Bronchial lymph node (tissue), 1 donor: ENCODE data around the genes THOC2, UTP14A and RAB33A.

- PRO-cap = no peak
These were observed 56.0 kb downstream of the THOC2 start for GRCh38 chrX:123676767-123677395.

- PRO-cap = no peak
These were observed 1.3 kb downstream of the THOC2 start for GRCh38 chrX:123731649-123731902.

- PRO-cap = bidirectional peak, plus-strand start at chrX:123733156, minus-strand start at chrX:123733034
These were observed at the start of gene THOC2 for GRCh38 chrX:123732044-123733414. TSS of gene THOC2 (minus strand) at chrX:123733052.

GRCh38 chrX:123959212-123960096 is 2.1 kb upstream of the STAG2 start:
- PRO-cap = unidirectional peak, plus-strand start at chrX:123959448; bidirectional peak, plus-strand start at chrX:123959580, minus-strand start at chrX:123959553

GRCh38 chrX:124217350-124218326 is 114.8 kb upstream of the TEX13D start:
- PRO-cap = unidirectional peak, plus-strand start at chrX:124217722; unidirectional peak, plus-strand start at chrX:124218064

- PRO-cap = bidirectional peak, plus-strand start at chrX:125204566, minus-strand start at chrX:125204312
These were observed 115.8 kb upstream of the TEX13C start for GRCh38 chrX:125203553-125204658.

DNA sequence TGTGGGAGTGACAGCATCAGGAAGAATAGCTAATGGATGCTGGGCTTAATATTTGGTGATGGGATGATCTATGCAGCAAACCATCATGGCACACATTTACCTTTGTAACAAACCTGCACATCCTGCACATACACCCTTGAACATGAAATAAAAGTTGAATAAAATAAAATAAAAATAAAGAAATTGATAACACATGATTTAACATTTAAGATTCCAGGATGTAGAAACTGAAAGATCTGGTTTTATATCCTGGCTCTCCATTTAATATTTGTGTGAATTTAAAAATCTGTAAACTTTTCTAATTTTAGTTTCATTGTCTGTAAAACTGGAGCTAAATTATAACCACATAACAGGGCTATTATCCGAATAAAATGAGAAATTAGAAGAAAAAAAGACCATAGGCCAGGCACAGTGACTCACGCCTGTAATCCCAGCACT is 397.5 kb downstream of the ACTRT1 start:
- PRO-cap = no peak

- PRO-cap = no peak
These were observed 13.1 kb downstream of the OCRL start for GRCh38 chrX:129553004-129553631.

GRCh38 chrX:129797307-129797695 is 17.6 kb downstream of the SASH3 start:
- PRO-cap = no peak

- PRO-cap = bidirectional peak, plus-strand start at chrX:129906191, minus-strand start at chrX:129906041
These were observed at the start of gene UTP14A for GRCh38 chrX:129905551-129906318. TSS of gene UTP14A (plus strand) at chrX:129906164.

DNA sequence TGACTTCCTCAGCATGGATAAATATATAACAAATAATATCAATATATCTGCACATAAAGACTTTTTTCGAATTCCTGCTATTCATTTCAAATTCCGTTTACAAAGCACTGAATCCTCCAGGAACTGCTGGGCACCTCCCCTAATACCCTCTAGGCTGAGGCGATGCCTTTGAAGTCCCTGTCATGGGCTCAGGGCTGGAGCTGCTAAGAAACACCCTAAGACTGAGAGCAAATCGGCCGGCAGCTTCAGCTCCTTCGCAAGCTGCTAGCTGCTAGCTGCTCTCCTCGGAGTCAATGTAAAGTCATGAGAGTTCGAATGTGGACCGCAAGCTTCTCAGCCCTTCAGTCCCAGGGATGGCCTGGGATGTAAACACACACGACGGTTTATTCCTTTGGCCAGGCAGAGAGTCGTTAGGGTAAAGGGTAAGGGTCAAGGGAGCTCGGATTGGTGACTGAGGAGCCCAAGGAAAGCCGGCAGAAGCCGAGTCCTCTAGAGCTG is 3.3 kb upstream of the BCORL1 start:
- PRO-cap = no peak

- PRO-cap = bidirectional peak, plus-strand start at chrX:129980274, minus-strand start at chrX:129980149
These were observed 2.5 kb upstream of the BCORL1 start for GRCh38 chrX:129979939-129980375.

DNA sequence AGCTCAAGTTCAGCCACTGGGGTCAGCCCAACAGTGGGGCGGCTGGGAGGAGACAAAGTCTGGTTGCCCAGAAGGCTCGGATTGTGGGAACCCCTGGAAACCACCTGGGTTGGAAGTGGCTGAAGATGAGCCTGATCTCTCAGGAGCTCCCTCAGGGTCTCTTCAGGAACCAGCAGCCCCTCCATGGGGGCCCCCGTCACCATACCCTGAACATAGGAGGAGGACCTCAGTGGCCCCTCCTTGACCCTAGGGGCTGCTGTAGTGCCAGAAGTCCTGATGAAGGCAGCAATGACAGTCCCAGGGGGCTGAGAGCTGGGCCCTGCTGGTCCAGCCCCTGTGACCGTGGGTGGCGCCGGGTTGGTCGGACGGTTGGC is 43.4 kb downstream of the ELF4 start:
- PRO-cap = no peak

GRCh38 chrX:130108953-130110085 is 978 bp downstream of the ELF4 start:
- PRO-cap = bidirectional peak, plus-strand start at chrX:130109324, minus-strand start at chrX:130109157; unidirectional peak, plus-strand start at chrX:130109951

- PRO-cap = unidirectional peak, plus-strand start at chrX:130171733
These were observed at the start of gene RAB33A for GRCh38 chrX:130171574-130172098. TSS of gene RAB33A (plus strand) at chrX:130171962.

DNA sequence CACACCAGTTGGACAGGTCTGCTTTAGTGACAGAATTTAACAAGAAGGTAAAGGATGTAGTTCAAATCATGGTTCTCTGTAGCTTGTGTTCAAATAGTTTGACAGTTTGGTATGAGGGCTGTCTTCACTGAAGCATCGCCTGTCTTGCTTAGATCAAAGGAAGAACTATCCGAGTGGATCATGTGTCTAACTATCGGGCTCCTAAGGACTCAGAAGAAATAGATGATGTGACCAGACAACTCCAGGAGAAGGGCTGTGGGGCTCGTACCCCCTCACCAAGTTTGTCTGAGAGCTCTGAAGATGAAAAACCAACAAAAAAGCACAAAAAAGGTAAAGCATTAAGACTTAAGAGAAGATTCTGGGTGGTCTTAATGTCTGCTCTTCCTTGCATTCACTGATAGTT is 9.4 kb downstream of the RBMX2 start:
- PRO-cap = no peak

- PRO-cap = no peak
These were observed 60.3 kb downstream of the ENOX2 start for GRCh38 chrX:130842624-130843165.

DNA sequence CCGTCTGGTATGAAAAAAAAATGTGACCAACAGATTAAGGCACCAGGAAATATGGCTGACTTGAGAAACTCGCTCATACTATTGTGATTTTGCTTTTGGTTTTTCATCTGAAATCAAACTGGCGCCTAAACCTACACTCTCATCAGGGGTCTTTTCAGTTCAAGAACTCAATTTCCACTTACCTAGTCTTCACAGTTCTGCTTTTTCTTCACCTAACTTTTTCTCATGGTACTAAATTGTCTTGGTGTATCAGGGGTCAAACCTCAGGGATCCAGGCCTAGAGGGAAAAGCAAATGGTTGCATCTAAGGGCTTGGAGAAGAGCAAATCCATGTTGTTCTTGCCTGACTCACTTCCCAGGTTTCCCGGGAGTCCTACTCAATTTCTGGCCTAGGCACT is 192.1 kb upstream of the STK26 start:
- PRO-cap = no peak

GRCh38 chrX:132480214-132481375 is 8.2 kb downstream of the MBNL3 start:
- PRO-cap = bidirectional peak, plus-strand start at chrX:132481114, minus-strand start at chrX:132480824; bidirectional peak, plus-strand start at chrX:132481220, minus-strand start at chrX:132481169

- PRO-cap = no peak
These were observed 159.8 kb upstream of the MBNL3 start for GRCh38 chrX:132648639-132648959.